AG08470 (cell line): ENCODE data around the gene CSNK1G1.

- RRBS = no CpG with 5 or more reads among the region's 5 CpGs
Observed at GRCh38 chr15:63497041-63497354, 7.4 kb upstream of the USP3 start.

DNA sequence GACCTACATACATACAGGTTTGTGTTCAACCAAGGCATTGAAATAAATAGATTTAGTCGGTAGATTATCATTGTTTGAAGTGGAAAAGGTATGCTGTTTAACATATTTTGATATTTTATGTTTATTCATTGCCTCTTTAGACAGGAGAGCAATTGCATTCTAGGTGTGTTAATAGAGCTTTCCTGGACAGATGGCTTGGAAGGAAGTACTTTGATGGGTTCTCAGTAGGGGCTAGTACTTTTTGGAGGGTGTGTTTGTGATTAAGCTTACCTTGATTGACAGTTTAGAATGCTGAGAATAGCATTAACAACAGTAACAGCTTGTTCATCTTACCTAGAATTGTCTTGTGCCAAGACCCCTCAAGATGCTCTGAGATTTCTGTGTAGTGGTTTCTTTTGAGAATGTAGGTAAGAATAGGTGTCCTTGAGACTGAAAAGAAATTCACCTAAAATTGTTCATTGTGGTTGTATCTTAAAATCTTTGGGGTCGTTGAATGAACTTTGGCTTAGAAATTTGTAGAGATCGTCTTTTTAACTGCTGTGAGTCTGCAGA, 6.1 kb downstream of the USP3 start:
- RRBS = no CpG with 5 or more reads among the region's 3 CpGs

DNA sequence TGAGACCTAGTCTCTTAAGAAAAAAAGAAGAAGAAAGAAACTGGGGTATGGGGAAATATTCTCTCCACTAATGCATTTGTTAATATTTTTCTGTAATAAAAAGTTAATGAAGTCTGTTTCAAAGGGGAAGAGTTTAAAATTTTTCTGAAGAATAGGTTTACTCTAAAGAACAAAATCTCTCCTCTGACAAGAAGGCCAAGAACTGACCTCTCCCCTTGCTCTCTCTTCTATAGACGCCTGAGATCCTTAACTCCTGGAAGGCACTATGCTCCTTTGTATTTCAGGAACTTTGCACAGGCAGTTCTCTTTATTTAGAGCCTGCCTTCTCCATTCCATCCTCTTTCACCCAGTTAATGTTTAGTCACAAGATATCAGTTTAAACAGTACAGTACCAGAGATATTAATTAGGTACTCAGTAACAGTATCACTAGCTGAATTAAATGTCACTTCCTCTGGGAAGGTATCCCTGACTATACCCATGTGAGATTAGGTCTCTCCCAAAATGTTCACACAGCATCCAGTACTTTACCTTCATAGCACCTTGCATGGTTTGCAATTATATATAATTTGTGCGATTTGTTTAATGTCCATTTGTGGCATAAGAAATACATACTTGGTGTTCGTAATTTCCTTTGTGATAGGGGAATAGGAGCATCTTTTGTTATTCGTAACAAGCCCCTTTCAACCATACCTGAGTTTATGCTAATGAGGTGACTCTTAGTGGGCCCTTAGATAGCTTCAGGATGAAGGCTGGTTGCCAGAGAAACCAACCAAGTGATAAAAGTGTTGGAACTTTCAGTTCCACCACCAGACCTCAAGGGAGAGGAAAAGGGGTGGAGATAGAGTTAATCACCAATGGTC, 33.4 kb downstream of the HERC1 start:
- RRBS = no CpG with 5 or more reads among the region's 4 CpGs

DNA sequence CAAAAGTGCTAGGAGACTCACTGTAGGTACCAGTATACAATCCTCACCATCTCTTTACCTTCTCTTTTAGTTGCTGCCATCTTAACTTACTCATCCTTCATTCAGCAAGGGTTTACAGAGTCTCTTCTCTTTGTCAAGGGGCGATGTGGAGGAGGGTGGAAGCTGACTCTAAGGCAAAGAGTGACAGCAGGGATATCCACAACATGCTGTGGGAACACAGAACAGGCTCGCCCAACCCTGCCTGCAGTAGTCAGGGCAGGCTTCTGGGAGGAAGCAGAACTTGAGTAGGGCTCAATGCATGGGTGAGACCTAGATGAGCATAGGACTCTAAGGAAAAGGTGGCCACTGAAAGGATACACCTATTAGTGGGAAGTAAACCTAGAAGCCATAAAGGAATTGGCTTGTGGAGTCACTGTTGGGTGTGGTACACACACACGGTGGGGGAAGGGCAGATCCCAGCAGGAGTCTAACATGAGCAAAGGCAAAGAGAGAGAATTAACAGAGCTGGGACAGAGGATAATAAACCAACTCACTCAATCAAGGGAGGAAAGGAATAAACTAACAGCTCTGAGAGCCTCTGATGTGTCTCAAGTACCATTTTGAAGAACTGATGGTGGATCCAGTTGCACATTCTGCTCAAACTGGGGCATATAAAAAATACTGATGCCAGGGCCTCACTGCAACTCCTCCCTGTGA, 23.1 kb downstream of the DAPK2 start:
- RRBS = no CpG with 5 or more reads among the region's 3 CpGs

DNA sequence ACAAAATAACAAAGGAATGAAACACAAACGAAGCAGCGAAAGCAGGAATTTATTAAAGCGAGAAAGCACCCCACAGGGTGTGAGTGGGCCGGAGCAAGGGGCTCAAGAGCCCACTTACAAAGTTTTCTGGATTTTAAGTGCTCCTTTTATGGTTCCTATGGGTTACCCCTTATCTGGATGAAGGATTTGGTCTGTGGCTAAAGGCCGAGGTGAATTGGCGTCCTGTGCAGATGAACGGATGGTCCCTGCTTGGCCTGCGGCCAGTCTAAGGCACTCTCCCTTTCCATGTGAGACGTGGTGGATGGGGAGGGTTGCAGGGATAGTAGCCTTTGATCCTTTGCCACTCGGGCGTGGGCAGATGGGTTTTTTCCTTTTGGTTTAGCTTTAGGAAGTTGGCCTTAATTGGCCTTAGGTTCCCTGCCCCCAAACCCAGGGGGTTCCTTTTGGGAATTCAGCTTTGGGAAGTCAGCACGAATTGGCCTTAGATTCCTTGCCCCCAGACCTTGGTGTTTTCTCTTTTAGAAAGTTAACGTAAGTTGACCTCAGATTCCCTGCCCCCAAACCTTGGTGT, 1.2 kb downstream of the SNX1 start:
- RRBS = no CpG with 5 or more reads among the region's 13 CpGs

- RRBS = no CpG with 5 or more reads among the region's 6 CpGs
Observed at GRCh38 chr15:64170513-64171403, 7.9 kb upstream of the PPIB start.

DNA sequence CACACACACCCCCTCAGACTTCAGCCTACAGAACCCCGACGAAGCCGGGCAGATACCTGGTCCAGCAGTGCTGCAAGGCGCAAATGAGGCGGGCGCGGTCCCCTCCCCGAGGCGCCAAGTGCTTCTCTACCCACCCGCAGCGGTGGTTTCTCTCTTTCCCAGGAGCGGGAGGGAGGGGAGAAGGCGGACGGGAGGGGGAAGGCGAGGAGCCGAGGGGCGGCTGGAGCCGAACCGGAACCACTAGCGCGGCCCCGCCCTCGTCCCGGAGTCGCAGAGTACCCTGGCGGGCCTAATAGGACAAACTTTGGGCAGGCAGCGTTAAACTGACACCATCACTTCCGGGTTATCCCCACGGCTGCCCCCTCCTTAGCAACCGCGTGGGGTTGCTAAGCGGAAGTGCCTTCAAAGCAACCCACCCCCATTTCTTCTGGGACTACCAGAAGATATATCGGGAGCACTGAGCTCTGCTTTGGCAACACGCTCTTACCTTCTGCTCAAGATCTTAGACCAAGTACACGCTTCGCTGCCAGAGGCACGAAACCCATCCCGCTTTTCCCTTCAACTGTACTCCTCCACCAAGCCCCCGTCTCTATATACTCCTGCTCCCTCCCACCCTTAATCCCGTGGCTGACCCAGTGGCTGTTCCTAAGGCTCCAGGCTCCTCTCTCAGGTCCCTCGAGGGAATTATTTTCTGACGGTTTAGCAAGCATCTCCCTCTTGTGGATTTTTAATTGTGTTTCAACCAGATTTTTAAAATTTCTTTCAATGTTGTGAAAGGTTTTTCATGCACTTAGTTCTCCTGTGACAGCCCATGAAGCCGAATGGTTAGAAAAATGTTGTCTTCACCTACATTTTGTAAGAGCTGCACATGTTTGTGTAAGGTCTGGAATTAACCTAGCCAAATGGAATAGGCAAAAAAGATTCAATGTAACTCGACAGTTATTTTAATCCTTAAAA, at the start of gene CSNK1G1:
Gene CSNK1G1 (minus strand): TSS at position 242 of the 957 bp plus-strand sequence.
- RRBS = 2% methylated on average over 5 of the region's 44 CpGs

GRCh38 chr15:64409473-64409826, 21.8 kb downstream of the TRIP4 start:
- RRBS = no CpG with 5 or more reads among the region's 7 CpGs

GRCh38 chr15:64501681-64502561, 41.5 kb downstream of the ZNF609 start:
- RRBS = no CpG with 5 or more reads among the region's 2 CpGs

DNA sequence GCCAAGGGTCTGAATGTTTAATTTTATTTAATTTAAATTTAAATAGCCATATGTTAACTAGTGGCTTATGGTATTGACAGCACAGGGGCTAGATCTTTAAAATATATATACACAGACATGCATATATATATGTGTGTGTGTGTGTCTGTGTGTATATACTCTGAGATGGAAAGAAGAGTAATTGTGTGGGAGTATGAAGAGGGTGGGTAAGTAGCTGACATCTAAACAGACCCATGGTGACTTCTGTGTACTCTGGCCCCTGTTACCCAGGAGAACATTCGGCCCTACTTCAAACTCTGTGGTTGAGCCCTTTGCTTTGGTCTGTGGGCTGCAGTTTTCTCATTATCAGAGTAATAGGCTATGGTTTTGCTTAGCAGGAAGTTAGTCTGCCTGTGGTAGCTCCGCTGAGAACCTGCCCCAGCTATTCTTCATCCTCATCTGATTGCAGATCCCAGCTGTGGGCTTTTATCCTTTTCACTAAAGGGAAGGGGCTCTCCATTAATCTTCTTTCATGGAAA, 141.4 kb downstream of the RBPMS2 start:
- RRBS = no CpG with 5 or more reads among the region's 2 CpGs

- RRBS = no CpG with 5 or more reads among the region's 2 CpGs
Observed at GRCh38 chr15:64634467-64635041, 140.8 kb downstream of the RBPMS2 start.

- RRBS = no CpG with 5 or more reads among the region's 2 CpGs
Observed at GRCh38 chr15:64651568-64651919, 123.8 kb downstream of the RBPMS2 start.

- RRBS = no CpG with 5 or more reads among the region's 3 CpGs
Observed at GRCh38 chr15:64683792-64684185, 91.6 kb downstream of the RBPMS2 start.

- RRBS = no CpG with 5 or more reads among the region's 11 CpGs
Observed at GRCh38 chr15:64687507-64688697, 87.5 kb downstream of the RBPMS2 start.

DNA sequence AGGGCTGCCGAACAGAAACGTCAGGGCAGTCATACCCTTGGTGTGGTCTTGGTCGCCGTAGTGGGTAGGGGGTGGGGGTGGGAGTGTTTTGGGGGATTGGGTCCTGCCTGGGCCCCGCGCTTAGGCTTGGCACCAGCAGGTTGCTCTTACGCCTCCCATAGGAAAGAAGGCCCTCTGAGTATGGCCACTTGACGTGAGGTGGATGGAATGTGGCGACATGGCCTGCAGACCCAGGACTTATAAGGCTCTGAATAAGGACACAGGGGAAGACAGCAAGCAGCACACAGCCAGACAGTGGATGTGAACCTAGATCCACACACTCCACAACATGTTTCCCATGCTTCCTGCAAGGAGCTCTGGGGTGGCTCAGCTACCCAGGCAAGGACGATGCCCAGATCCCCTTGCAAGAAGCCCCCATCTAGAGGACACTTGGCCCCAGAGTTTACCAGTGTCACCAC, 12.4 kb downstream of the RBPMS2 start:
- RRBS = no CpG with 5 or more reads among the region's 10 CpGs

GRCh38 chr15:64776056-64776835, 857 bp upstream of the RBPMS2 start:
- RRBS = 10% methylated on average over 4 of the region's 40 CpGs

DNA sequence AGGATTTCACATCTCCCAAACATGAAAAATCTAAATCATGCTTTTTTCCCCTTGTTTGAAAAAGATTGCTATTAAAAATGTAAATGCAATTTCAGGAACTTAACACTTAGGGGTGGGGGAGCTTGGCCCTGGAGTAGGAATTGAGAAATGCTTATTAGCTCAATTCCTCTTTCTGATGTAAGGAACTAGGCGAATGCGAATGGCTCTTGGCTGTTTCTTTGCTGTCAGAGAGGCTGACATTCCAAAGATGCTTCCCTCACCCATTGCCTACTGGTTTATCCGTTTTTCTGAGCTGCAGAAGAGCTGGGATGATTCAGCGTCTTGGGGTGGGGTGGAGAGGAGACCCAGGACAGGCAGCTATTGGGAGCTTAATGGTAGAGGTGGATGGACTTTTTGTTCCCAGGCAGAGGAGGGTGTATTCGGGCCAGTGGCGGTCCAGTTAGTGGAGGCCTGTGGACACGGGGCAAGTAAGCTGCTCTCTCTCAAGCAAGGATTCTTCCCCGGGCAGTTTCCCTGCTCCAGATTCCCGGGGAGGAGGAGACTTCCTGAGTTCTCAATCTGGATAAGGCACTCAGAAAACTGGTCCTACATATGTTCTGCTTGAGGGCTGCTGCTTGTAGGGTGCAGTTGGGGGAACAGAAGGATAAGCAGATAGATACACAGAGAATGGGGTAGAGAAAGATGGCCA, 9.8 kb downstream of the PLEKHO2 start:
- RRBS = no CpG with 5 or more reads among the region's 9 CpGs

DNA sequence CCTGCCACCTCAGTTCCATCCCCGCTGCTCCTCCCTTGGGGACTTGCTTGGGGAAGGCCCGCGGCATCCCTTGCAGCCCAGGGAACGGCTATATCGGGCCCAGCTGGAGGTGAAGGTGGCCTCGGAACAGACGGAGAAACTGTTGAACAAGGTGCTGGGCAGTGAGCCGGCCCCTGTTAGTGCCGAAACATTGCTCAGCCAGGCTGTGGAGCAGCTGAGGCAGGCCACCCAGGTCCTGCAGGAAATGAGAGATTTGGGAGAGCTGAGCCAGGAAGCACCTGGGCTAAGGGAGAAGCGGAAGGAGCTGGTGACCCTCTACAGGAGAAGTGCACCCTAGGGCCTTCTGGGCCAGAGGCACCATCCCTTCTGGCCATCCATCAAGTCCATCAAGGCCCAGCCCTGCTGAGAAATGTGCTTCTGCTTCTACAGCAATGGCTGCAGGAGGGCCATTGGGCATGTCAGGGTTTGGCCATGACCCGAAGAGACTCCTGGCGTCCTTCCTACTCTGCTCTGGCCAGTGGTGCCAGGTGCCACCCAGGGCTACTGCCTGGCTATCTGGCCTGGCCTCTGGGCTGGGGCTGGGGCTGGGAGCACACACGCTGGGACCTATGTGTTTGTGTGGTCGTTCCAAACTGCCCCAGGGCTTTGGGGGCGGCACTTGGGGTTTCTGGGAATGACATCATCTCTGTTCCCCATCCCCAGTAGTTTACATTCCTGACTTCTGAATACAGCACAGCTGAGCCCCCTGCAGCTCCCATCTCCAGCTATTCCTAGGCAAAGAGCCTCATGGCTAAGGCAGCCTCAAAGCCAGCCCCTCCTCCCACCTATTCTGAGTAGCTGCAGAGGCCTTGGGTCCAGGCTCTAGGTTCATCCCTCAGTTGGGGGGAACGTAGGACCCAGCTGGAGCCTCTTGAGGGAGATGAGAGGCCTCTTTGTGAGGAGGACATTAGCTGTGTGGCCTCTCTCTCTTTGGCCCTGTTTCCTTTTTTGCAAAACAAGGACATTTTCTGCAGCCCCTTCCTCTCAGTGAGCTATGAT, 24.2 kb downstream of the PLEKHO2 start:
- RRBS = no CpG with 5 or more reads among the region's 16 CpGs